Epidermal melanocyte (primary cell): ENCODE data around the genes LSS and C21orf58.

DNA sequence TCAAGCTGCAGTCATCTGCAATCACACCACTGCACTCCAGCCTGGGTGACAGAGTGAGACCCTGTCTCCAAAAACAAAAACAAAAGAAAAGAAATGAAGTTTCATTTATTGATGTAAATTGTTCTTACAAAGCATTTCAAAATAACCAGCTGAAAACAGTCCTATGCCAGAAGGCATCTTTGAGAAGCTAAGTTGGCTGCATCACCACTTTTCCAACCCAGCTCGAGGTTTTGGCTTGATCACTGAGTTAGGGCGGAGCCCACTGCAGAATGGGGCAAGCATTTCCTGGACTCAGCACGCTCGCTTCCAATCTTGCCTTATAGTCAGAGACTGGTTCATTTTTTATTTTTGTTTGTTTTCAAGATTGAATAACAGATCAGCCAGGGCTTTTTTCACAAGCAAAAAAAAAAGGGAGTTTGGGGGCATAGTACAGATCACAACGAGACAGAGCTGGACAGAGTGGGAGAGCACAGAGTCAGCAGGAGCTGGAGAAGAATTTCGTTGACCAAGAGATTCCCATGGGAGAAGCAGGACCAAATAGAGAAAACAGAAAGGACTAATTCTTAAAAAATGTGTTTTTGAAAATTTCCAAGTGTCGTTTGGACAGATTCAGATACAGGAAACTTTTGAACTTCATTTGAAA lies 23.5 kb upstream of the COL6A1 start:
- RRBS, result no CpG with 5 or more reads among the region's 7 CpGs

DNA sequence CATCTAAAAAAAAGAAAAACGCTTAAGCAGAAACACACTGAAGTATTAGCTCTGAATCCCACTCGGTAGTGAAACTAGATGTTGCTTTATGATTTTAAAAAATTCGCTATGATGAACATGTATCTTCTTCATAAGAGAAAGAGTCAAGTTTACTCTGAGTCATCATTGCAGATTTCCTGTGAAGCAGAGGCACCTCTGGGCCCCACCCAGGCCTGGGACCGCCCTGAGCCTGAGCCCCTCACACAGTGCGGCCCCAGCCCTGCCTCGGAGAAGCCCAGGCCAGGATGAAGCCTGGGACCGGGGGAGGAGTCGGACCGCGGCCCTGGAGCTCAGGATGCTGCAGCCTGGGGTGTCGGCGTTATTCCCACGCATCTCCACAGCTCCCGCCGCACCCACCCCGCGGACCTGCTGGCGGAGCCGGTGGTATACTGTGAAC lies 2.5 kb upstream of the COL6A1 start:
- RRBS, result no CpG with 5 or more reads among the region's 19 CpGs

- RRBS, result no CpG with 5 or more reads among the region's 2 CpGs
These were observed 35.4 kb upstream of the COL6A2 start for GRCh38 chr21:46062538-46062889.

GRCh38 chr21:46115087-46115501 lies 17.2 kb downstream of the COL6A2 start:
- RRBS, result no CpG with 5 or more reads among the region's 2 CpGs

DNA sequence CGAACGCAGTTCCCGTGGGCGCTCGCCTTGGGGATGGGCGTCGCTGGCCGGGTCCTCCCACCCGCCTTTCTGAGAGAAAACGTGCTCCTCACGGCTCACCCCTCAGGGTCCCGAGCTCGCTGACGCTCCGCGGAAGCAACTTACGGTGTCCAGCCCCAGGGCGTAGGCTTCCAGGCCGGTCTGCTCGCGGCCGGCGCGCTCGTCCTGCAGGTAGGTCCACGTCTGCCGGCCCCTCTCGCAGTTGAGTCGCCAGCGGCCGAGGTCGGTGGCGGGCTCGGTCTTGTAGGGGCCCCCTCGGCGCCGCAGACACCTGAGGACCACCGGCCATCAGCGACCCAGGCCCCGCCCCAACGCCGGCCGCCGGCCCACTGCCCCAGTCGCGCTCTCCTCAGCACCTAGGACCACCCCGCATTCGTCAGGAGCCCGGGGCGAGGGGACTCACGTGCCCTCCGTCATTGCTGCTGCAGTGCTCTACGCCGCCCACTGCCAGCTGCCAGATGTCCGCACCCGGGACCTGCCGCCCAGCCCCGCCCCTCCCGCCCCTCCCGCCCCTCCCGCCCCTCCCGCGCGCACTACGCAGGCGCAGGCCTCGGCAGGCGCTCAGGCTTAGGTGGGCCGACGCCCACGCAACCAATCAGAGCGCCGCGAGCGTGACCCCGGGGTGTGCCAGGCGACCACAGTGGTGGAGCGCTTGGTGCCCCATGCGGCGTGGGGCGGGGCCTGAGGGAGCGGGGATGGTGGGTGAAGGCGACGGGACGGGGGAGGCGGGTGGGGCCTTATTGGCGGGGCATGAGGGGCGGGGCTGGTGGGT lies at the start of gene LSS:
TSS of gene LSS (minus strand) at position 485 of the 811 bp plus-strand sequence.
- RRBS, result 2% methylated on average over 27 of the region's 88 CpGs

GRCh38 chr21:46234746-46235862 lies 6.5 kb upstream of the LSS start:
- RRBS, result no CpG with 5 or more reads among the region's 14 CpGs

- RRBS, result no CpG with 5 or more reads among the region's 19 CpGs
These were observed 9.4 kb downstream of the YBEY start for GRCh38 chr21:46295218-46296262.

DNA sequence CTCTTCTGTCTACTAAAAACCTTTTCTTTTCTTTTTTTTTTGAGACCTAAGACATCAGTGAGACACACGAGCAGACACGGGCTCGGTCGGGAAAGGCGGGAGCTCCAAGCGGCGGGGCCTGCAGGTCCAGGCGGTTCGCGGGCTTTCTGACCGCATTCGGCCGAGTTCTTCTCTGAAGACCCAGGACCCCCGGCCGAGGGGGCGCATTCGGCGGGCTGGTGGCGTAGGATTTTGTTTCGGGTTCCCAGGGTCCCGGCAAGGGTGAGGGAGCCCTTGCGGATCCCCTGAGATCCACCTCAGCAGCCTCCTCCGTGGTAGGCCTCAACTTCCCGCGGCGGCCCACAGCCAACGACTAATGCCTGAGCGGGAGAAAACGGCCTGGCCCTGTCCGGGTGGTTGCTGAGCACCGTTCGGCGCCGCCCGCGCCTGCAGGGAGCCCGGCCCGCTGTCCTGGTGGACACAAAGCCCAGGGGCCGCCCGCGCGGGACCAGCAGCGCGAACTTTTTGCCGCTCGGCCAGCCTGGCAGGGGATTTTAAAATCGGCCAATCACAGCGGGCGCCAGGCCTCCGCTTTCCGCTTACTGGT lies at the start of gene C21orf58:
TSS of gene C21orf58 (minus strand) at position 506 of the 586 bp plus-strand sequence.
- RRBS, result 3% methylated on average over 16 of the region's 51 CpGs

DNA sequence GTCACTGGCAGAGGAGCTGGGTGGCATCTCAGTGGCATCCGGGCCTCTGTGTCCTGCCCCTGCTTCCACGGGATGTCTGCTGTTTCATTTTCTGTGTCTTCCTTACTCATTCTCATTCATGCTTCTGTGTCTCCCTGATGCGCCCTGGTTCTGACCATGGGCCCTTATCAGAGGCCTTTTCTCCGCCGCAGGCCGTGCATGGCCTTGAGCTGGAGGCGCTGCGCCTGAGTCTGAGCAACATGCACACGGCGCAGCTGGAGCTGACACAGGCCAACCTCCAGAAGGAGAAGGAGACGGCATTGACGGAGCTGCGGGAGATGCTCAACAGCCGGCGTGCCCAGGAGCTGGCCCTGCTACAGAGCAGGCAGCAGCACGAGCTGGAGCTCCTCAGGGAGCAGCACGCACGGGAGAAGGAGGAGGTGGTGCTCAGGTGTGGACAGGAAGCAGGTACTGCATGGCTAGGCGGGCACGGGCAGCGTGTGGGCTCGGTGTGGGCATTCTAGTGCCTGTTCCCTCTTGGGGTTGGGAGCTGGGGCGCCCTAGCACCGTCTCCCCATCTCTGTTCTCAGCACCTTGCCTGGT lies 22.7 kb downstream of the PCNT start:
- RRBS, result no CpG with 5 or more reads among the region's 24 CpGs

- RRBS, result no CpG with 5 or more reads among the region's 17 CpGs
These were observed 53.0 kb downstream of the PCNT start for GRCh38 chr21:46376713-46377527.

- RRBS, result no CpG with 5 or more reads among the region's 28 CpGs
These were observed 47.7 kb upstream of the DIP2A start for GRCh38 chr21:46410766-46411663.

- RRBS, result 98% methylated on average over 5 of the region's 30 CpGs
These were observed 53.3 kb downstream of the S100B start for GRCh38 chr21:46551330-46552151.